Foreskin fibroblast (primary cell): Measurements from ENCODE around the gene TSPYL4.

DNA sequence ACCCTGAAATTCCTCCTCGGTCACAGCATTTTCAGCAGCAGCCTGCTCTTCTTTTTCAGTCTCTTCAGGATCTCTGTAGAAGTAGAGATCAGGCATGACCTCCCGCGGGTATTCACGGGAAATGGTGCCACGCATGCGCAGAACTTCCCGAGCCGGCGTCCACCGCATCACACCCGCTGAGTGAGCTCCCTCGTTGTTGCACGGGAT lies 113.3 kb upstream of the HDAC2 start:
- RRBS = no CpG with 5 or more reads among the region's 13 CpGs

GRCh38 chr6:114364193-114364889 lies 21.5 kb upstream of the HS3ST5 start:
- RRBS = no CpG with 5 or more reads among the region's 1 CpG

DNA sequence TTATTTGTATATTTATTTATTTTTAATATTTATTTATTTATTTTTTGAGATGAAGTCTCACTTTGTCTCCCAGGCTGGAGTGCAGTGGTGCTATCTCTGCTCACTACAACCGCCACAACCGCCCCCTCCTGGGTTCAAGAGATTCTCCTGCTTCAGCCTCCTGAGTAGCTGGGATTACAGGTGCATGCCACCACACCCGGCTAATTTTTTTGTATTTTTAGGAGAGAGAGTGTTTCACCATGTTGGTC lies 699.3 kb downstream of the FRK start:
- RRBS = no CpG with 5 or more reads among the region's 3 CpGs

- RRBS = no CpG with 5 or more reads among the region's 13 CpGs
These were observed 734 bp downstream of the FRK start for GRCh38 chr6:116059706-116060607.

- RRBS = 0% methylated on average over 1 of the region's 62 CpGs
These were observed at the start of gene TSPYL4 for GRCh38 chr6:116253295-116254347. TSPYL4 (minus strand) TSS chr6:116254075.

- RRBS = no CpG with 5 or more reads among the region's 16 CpGs
These were observed 24.6 kb upstream of the CALHM6 start for GRCh38 chr6:116436251-116437211.

DNA sequence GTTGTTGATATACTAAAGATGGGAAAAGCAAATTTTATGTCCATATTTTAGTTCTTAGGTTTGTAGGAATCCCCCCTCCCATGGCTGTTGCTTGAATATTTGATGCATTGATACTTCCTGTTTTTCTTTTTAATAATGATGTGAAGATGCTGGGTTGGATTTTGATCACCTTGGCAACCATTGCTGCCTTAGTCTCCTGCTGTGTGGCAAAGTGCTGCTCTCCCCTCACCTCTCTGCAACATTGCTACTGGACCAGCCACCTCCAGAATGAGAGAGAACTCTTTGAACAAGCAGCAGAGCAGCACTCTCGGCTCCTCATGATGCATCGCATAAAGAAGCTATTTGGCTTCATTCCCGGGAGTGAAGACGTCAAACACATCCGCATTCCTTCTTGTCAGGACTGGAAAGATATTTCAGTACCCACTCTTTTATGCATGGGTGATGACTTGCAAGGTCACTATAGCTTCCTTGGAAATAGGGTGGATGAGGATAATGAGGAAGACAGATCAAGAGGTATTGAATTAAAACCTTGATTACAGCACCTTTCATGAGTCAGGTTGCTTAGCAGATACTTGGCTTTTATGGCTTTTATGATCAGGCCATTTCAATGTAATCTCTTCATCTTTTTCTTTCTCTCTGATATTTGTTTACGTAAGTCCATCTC lies 4.3 kb downstream of the CALHM4 start:
- RRBS = no CpG with 5 or more reads among the region's 6 CpGs

- RRBS = no CpG with 5 or more reads among the region's 1 CpG
These were observed 127.7 kb upstream of the VGLL2 start for GRCh38 chr6:117137699-117137991.

GRCh38 chr6:117485316-117485858 lies 2.9 kb downstream of the DCBLD1 start:
- RRBS = no CpG with 5 or more reads among the region's 1 CpG

DNA sequence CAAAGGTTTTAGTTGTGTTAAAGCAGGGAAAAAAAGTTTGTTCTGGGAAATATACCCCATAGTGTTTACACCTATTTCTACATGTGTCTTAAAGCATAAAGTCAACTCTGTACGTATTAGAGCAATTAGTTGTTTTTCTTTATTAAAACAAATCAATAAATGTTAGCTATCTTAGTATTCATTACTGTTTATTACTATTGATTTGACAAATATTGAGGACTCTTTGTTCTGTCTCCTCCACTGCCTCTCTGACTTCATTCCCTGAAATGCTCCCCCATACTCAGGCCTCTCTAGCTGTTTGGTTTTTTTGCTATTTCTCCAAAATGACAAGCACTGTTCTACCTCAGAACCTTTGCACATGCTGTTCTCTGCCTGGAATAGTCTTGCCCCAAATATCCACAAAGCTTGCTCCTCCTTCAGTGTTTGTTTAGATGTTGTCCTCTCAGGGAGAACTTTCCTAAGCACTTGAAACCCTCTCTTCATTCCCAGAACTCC lies 3.8 kb downstream of the DCBLD1 start:
- RRBS = no CpG with 5 or more reads among the region's 1 CpG

GRCh38 chr6:117531211-117531865 lies 48.9 kb downstream of the DCBLD1 start:
- RRBS = no CpG with 5 or more reads among the region's 7 CpGs

DNA sequence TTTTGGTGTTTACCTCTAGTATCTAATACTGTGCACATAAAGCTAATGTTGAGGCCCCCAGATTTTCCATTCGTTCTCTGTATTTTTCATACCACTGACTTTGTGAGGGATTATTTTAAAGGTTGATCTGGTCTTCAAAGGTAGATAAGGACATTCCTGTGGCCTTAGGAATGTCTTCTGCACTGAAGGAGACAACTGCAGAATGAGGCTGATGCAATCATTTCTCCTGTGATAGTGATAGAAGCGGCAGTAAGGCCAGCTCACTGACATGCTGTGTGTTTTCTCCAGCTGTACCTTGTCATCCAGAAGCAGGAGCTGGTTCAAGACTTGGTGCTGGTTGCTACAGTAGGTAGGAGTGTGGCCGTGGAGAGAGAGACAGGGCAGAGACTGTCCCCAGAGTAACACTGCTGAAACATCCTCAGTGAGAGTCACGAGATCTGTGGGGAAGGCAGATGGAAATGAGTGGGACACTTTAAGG lies 53.8 kb downstream of the DCBLD1 start:
- RRBS = no CpG with 5 or more reads among the region's 4 CpGs

GRCh38 chr6:117998779-117999133 lies 91.7 kb downstream of the SLC35F1 start:
- RRBS = no CpG with 5 or more reads among the region's 8 CpGs

GRCh38 chr6:118500808-118501652 lies 47.1 kb upstream of the PLN start:
- RRBS = no CpG with 5 or more reads among the region's 7 CpGs

GRCh38 chr6:118554359-118555104 lies 6.4 kb downstream of the PLN start:
- RRBS = no CpG with 5 or more reads among the region's 4 CpGs

- RRBS = 1% methylated on average over 37 of the region's 107 CpGs
These were observed 740 bp downstream of the CEP85L start for GRCh38 chr6:118650297-118651404.

- RRBS = no CpG with 5 or more reads among the region's 6 CpGs
These were observed 18.7 kb downstream of the MCM9 start for GRCh38 chr6:118916289-118916677.

DNA sequence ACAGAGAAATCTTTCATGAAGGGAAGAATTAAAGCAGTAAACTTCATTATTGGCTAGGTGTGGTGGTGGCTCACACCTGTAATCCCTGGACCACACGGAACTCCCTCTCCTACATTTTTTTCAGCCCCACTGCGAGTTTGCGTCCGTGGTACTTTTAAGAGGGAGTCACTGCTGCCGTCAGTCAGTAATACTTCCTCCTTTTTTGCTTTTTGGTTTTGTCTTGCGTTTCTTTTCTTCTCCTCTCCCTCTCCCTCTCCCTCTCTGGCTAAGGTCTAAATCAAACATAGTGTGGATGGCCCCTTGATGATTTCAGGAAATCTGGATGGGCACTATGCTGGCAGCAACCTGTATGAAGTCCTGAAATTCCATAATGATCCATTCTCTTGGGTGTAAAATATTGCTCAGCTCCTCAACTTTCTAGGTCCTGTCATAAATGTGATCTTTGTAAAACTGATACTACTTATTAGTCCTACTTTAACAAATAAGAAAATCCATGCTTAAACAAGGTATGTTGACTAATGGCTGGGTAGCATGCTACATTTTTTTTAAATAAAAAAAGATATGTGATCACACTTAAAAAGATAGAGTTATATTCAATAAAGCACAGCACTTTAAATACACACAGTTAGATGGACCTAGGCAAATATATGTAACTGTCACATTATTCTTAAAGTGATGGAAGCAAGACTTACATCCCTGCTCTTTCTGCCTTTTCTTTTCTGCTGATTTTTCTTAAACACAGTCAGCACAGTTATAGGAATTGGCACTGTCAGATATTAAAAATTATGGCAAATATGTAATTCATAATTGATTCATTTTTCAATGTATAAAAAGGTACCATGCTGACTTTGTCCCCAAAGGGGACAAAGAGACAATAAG lies 112.0 kb downstream of the MAN1A1 start:
- RRBS = no CpG with 5 or more reads among the region's 6 CpGs